Mononuclear cell (primary cell): ENCODE results near the gene RPL37A.

GRCh38 chr2:215378134-215378520 is 57.7 kb downstream of the FN1 start:
- RRBS: no CpG with 5 or more reads among the region's 2 CpGs

- RRBS: no CpG with 5 or more reads among the region's 11 CpGs
Observed at GRCh38 chr2:215428112-215428421, 7.8 kb downstream of the FN1 start.

GRCh38 chr2:215431631-215432387 is 4.1 kb downstream of the FN1 start:
- RRBS: no CpG with 5 or more reads among the region's 3 CpGs

- RRBS: 0% methylated on average over 2 of the region's 49 CpGs
Observed at GRCh38 chr2:215436174-215437239, 639 bp upstream of the FN1 start.

DNA sequence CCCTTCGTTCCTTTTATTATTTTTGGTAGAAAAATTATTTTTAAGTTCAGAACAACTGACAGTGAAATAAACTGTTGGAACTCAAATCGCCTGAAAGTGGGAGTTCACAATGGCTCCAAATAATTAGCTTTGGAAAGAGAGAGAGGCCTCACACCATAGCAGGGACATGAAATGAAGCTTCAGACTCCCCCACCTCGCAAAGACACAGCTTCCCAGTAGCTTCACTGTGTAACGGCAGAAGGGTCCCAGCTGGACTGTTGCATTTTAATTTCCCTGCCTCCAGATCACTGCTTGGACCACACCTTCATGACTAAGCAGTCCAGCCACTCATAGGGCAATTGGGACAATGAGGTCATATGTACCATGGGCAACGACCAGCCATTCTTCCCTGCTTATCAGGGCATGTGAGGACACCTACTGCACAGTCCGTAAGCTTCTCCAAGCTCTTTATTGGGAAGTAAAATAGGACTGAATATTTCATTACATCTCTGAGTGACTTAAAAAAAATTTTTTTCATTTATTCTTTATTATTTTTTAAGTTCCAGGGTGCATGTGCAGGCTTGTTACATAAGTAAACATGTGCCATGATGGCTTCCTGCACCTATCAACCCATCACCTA is 183.1 kb downstream of the MREG start:
- RRBS: no CpG with 5 or more reads among the region's 6 CpGs

- RRBS: no CpG with 5 or more reads among the region's 6 CpGs
Observed at GRCh38 chr2:215999876-216000297, 13.5 kb downstream of the MREG start.

GRCh38 chr2:216498580-216499670 is at the start of gene RPL37A:
Gene RPL37A (plus strand): TSS chr2:216498844.
- RRBS: 0% methylated on average over 1 of the region's 53 CpGs

DNA sequence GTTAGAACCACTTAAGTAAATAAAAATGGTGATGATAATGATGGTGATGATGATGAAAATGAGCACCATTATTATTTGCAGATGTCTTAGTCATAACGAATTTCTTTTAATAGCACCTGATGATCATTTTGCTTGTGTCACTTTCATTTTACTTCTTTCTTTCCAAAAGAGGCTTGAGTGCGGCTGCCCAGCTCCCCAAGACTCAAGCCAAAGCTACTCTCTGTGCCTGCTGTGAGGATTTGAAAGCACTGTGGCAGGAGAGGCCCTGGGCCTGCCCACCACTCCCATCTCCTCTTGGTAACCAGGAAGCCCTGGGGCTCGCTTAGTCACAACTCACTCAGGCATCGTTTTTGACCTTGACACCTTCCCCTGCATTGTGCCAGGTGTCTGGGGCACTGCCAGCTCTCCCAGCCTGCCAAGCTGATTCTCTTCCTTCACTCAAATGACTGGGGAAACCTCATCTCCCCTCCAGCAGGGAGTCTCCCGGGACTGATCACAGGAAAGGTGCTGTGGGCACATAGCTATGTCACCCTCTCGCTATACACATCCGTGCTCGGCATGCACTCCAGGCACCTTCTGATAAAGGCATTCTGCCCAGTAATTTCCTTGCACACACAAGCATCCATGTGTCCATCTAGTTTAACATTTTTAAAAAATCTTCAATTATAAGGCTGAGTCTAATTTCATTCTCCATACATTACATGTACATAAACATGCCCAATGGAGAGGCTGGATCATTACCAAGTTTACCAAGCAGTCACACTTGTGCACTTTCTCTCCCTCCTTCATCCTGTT is 41.3 kb downstream of the RPL37A start:
- RRBS: no CpG with 5 or more reads among the region's 8 CpGs

DNA sequence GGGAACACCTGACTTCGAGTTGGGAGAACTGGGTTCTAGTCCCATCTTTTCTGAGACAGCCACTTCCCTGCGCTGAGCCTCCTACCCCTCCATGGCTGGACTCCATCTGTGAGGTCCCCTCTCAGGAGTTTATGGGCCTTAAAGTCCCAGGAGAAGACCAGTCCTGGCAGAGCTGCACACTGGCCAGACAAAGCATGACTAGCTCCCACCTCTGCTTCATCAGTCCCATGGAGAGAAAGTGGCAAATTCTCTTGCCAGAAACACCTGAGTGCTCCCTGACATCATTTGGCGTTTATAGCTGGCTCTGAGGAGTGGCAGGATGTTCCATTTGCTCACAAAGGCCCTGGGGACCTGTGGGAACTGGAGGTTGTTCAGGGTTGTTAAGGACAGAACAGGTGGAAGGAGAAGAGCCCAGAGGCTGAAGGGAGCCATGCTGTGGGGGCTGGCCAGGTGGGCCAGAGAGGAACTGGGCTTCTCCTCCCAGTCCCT is 56.0 kb downstream of the RPL37A start:
- RRBS: no CpG with 5 or more reads among the region's 3 CpGs

- RRBS: no CpG with 5 or more reads among the region's 13 CpGs
Observed at GRCh38 chr2:216572695-216573754, 60.2 kb upstream of the IGFBP2 start.

DNA sequence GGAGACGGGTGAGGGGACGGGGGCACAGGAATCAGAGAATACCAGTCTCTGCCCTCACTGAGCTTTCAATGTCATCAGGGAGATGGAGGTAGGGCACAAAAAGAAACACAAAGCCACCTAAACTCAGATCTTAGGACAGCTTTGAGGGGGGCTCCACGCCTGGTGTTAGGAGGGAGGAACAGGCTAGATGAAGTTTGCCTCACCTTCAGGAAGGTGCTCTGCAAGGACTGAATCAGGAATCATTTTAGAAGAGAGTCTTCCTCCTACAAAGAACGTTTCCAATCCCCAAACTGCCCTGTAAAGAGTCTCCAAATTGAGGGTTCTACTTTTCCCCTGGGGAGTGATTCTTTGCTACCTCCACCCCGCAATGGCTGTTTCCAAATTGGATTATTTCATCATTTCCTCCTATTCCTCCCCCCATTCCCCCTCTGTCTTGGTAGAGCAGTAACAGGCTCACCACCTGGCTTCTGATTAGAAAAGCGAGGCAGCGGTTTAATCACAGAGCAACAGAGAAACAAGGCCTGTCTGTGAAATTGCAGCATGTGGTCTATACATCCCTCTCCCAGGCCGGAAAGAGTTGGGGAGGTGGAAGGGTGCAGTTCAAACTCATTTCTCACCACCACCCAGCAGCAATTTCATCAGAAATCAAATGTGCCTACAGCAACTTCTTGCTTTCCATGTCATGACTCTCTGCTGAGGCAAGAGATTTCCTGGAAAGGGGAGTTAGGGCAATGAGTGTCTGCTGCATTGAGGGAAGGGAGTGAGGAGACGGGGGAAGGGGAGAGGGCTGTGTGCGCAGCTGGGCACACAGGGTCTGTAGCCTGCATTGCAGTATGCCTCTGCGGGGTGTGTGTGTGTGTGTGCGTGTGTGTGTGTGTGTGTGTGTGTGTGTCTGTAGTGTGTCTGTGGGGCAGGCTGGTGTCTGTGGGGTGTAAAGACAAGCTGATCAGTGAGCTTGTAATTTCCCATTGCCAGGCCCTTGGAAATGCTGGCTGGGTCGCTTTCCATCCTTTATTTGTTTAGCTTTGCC is 13.8 kb upstream of the IGFBP2 start:
- RRBS: no CpG with 5 or more reads among the region's 13 CpGs

DNA sequence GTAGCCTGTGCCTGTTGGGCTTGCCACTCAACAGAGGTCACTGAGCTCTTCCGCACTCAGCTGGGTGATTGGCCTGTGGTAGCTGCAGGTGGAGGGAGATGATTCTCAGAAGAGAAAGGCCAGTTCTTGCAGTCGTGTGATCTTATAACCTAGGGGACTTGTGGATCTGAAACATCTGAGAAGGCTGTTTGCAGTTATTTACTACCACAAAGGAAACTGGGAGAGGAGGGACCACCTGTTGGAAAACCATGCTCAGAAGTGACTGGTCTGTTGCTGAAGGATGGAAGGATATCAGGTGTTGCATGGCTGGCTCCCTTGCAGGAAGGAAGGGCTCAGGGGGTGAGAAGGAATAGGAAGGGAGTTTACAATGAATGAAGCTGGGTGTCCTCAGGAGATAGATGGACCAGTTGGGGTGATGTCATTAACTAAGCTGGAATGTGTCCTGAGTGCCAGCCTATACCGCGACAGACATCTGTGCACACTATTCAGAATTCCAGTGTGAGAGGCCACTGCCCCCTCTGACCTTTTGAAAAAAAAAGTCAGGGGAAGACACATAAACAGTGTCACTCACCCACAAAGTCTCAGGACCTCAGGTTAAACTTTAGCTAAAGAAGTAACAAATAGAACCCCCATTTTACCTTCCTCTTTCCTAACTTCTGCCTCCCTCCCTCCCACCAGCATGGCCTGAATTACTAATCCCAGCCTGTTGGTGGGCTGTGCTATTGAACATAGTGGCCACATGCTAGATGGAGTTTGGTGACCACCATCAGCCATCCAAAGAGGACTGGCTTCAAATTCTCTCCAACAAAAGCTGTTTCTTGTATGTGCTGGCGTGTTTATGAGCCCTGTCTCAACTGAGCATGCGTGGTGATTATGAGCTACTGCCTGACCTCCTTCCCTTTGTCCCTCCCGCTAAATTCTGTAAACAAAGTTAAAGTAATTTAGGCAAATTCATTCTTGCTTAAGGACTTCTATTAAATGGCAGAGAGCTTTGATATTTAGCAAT is 17.7 kb downstream of the IGFBP2 start:
- RRBS: no CpG with 5 or more reads among the region's 7 CpGs

DNA sequence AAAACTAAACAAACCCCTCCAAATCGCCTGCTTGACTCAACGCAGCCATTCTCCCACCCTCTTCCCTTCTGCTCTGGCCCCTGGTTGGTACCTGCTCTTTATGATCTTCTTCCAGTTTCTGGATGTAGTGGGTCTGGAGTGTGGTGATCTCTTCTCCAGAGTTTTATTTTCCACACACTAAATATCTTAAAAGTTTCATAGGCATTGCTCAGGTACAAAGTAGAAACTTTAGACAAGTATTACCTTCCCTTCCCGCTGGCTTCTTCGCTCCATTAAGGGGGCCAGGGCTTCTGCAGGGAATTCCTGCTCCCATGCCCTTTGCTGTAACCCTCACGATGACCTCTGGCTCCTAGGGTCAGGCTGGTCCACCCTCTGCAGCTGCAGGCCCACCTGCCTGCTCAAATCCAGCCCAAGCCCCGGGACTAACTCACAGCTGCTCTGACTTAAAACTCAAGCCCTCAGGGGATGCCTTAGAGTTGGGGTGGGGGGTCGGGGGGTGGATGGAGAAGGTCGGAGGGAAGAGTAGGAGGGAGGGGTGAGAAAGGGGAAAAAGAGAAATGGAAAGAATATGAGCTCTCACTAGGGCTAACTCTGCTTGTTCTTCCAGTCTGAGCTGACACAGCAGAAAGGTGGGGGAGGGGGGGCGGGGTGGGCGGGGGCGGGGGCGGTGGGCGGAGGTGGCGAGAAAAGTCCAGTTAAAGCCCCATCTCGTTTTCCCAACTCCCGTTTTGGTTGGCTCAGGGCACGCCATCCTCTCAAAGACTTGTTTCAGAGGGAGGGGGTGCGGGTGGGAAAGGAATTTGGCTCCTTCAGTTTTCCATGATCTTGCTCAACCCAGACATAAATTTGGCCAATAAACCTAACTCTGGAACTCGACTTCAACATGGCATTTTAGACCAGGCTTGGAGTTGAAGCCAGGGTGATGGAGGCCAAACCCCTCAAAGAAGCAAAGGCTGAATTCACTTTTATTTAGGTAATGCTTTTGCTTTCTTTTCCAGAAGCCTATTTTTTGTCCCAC is 4.8 kb downstream of the IGFBP5 start:
- RRBS: no CpG with 5 or more reads among the region's 19 CpGs

GRCh38 chr2:216713506-216714259 is 18.3 kb upstream of the IGFBP5 start:
- RRBS: no CpG with 5 or more reads among the region's 7 CpGs

GRCh38 chr2:216715270-216715534 is 19.9 kb upstream of the IGFBP5 start:
- RRBS: no CpG with 5 or more reads among the region's 4 CpGs

DNA sequence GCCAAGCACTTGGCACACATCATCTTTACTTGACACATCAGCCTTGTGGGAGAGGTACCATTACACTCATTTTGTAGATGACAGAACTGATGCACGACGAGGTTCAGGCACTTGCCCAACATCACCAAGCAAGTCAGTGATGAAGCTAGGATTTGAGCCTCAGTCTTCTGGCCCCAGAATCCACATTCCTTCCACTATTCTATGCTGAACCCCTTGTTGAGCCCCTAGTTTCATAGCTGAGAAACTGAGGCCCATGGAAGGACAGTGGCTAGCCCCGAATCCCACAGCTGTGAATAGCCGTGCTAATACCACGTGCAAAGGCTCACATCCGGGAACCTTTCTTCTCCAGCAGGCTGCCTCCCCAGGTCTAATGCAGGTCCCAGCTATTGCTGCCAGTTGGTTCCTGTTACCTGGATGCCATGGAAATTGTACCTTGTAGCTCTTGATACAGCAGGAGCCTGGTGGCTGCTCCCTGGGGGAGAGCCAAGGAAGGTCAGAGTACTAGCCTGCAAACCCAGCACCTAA is 30.6 kb downstream of the TNP1 start:
- RRBS: no CpG with 5 or more reads among the region's 6 CpGs

- RRBS: no CpG with 5 or more reads among the region's 5 CpGs
Observed at GRCh38 chr2:217048546-217049107, 188.8 kb upstream of the TNP1 start.

DNA sequence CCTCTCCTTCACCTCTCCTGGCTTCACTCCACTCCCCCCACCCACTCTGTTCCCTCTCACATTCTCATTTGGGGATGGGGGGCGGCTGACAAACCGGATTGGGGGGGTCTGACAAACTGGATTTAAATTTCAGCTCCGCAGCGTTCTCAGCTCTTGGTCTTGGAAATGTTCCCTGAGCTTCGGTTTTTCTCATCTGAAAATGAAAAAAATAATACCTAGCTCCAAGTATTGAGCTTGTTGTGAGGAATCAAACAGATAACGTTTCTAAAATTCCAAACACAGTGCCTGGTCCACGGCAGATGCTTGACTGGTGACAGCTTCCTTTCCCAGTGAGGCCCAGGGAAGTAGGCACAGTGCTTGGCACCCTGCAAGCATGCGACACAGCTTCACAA is 205.0 kb upstream of the TNP1 start:
- RRBS: no CpG with 5 or more reads among the region's 8 CpGs

- RRBS: no CpG with 5 or more reads among the region's 5 CpGs
Observed at GRCh38 chr2:217357773-217358384, 498.0 kb upstream of the TNP1 start.

DNA sequence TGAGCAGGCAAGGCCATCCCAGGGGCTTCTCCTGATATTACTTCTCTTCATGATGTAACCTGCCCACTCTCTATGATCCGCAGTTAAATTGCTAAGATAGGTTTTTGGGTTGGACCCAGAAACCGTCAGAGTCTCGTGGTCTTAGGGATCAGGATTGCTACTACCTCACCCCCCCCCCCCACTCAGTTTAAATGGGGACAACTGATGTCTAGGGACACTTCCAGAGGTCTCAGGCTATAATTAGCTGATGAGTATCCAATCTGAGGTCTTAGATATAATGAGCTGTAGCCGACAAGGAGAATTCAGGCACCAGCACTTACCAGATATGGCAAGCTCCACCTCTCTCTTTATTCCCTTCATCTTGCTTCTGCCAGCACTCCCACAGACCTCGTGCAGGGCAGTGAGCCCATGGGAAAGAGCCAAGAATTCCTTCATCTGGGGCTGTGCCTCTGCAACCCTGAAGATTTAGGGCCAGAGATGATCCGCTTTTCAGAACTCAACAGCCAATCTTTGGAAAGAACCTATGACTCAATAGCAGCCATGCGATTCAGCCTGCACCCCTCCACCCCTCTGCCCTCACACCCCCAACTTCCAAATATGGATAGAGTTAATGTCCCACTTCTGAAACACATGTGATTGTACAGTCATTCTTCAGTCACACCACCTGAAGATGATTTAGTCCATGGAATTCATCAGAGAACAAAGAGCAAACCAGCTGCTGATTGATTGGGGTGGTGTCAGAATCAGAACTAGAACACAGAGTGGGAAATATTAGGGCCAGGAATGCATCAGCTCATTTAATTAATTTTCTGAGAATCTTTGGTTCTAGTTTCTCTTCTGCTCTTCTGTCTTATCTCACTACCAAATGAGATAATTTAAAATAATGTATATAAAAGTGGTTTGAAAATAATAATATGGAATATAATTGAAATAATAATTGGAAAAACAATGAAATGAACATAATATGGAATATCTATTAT is 533.7 kb upstream of the TNP1 start:
- RRBS: no CpG with 5 or more reads among the region's 7 CpGs